Left cardiac atrium (tissue), 1 donor: ENCODE measurements around the genes HDAC2 and FAM184A.

GRCh38 chr6:113970748-113971739 lies at the start of gene HDAC2:
Gene HDAC2, minus strand, starts transcription at chr6:113971148.
- PRO-cap: unidirectional peak, plus-strand start at chr6:113970785; bidirectional peak, plus-strand start at chr6:113971427, minus-strand start at chr6:113971136

GRCh38 chr6:113994825-113995308 lies 23.9 kb upstream of the HDAC2 start:
- PRO-cap: no peak

DNA sequence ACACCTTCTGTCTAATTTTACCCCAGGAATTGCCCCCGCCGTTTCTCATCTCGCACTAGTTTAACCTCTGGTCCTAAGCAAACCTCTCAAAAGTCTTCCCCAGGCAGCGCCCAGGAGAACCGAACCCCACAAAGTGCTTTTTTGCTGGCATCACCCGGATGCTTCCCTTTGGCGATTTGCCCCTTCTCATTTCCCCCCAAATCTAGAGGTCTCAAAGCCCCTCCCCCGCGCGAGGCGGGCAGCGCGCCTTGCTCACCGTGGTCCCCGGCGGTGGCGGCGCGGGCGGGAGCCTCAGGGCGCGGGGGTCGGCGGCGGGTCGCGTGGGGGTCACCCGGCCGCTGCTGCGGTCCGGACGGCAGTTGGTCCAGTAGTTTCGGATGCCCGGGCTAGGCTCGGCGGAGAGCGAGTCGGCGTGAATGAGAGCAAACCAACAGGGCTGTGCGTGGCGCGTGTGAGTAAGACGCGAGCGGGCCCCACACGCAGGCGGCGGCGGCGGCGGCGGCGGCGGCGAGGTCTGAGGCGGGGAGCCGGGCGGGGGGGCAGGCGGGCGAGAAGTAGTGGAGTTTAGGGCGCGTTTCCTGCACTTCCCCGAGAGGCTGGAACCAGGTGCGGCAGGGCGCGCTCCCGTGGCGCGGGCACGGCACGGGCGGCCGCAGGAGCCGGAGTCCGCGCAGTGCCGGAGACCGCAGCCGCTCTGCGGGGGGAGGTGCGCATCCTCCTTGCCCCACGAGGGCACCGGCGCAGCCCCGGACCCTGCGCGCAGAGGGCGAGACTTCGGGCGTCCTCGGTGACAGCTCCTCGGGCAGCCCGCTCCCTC lies 676 bp downstream of the HS3ST5 start:
- PRO-cap: no peak

GRCh38 chr6:115347020-115347219 lies 713.8 kb downstream of the FRK start:
- PRO-cap: no peak

GRCh38 chr6:116008237-116008779 lies 52.4 kb downstream of the FRK start:
- PRO-cap: unidirectional peak, plus-strand start at chr6:116008680

DNA sequence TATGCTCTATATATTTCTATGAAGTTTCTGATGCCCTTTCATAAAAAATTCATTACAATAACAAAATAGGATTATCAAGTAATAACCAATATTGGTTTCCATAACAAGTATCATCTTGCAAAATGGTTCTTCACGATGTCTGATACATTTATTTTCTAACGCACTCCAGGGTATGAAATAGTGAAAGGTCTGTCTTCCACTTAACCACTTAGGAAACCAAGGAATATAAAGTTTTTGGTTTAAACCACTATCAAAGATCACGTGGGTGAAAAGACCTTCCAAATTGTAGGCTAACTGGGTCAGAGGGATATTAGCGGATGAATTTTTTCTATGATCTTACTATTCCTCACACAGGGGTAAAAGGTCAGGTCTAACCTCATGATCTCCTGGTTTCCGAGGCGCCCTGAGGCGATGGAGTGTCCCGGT lies 523 bp upstream of the NT5DC1 start:
- PRO-cap: no peak

GRCh38 chr6:116221006-116221450 lies 32.8 kb downstream of the TSPYL4 start:
- PRO-cap: no peak

- PRO-cap: no peak
Observed at GRCh38 chr6:116278696-116279229, 967 bp downstream of the TSPYL1 start.

DNA sequence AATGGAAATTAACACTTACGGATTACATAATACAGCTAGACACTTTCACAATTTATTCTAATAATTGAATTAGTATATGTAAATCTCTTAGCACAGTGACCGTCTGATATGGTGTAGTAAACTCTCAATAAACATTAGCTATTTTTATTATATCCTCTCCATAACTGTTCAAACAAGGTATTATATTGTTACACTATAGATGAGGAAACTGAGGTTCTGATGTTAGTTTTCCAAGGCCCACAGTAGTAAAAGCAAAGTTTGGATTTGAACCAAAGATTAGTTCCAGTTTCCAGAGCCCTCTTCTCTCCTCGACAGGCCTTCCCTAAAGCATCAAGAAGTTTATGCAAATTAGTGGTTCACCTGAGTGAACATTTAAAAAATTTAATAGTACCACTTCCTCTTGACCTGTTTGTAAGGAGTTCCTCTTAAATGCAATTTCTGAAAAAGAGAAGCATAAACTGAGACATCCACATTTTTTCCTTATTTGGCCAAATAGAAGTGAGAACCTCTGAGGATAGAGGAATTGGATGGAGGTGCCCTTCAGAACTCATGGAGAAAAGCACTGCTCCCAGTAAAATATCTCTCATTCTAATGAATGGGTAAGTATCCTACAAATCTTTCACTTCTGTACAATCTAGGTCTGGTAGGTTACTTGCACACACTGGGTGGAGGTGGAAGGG lies 1.3 kb upstream of the DSE start:
- PRO-cap: no peak

- PRO-cap: no peak
Observed at GRCh38 chr6:116404954-116405716, 34.4 kb downstream of the DSE start.

DNA sequence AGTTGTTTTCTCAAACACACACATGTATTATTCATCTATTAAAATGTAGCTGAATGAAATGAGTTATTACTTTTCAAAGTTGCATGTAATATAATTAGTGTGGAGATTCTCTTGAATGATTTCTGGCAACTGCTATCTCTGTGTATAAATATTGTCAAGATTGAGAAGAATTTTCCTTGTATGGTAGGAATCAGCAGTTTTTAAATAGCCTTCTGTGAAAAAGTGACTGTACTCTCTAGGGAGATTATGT lies 1.1 kb downstream of the CALHM5 start:
- PRO-cap: no peak

- PRO-cap: no peak
Observed at GRCh38 chr6:117425373-117425861, 325 bp downstream of the ROS1 start.

GRCh38 chr6:117548782-117549279 lies 53.5 kb downstream of the GOPC start:
- PRO-cap: no peak

DNA sequence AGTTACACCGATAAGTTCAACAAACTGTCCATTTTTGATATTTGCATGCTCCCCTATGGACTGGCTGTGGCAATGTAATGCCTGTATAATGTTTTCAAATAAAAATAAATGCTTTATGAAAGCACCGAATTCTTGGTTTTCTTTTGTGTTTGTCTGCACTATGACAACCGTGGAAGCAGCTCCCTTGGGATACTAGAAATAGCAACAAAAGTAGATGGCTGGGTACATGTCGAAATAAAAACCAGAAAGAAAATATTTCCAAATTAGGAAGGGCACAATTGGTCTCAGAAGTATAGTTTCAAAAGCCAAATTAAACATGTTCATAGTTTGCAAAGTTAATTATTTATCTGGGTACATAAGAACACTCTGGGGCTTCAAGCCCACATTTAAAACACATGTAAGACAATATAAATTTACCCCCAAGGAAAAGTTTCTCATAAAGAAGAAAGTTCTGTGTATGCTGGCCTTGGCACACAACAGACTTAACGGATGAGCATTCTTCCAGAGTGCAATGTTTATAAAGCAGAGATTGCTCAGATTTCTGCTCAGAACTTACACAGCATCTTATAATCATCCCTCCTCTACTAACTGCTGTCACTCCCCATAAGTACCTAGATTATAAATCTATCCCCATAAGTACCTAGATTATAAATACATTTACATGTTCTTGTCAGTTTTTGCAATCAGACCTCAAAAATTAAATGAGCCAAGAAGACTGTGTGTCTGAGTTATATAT lies 230.4 kb upstream of the PLN start:
- PRO-cap: no peak

DNA sequence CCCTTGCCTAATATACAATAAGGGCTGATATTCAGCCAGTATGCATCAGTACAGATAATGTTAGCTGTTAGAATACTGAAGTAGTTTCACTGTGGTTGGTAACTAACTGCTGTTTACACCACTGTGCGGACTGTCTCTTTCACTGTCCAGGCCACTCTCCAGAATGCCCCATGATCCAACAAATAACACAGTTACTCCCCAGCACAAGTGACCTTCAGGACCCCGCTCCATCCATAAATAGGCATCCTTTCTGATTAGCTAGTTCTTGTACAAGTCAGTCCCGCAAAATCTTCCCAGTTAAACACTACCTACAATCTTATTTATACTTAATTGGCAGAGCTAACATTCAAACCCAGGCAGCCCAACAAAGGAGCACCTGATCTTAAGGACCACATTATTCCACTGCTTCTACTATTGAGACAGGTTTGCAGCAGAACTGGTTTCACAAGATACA lies 21.9 kb upstream of the PLN start:
- PRO-cap: no peak

DNA sequence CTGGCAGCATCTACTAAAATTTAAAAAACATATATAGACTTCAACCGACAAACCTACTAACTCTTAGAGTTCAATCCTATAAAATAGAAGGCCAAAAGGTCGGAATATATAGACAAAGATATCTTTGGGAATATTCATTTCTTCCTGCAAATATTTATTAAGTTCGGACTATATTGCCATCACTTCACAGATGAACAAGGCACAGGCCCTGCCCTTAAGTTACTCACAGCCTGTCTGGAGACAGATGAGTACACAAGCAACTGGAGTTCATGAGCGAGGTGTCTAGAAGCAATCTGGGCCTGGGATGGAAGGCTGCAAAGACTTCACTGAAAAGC lies 56.6 kb upstream of the CEP85L start:
- PRO-cap: no peak

GRCh38 chr6:119078373-119078910 lies at the start of gene FAM184A:
Gene FAM184A, minus strand, starts transcription at chr6:119078664.
- PRO-cap: bidirectional peak, plus-strand start at chr6:119078824, minus-strand start at chr6:119078655

DNA sequence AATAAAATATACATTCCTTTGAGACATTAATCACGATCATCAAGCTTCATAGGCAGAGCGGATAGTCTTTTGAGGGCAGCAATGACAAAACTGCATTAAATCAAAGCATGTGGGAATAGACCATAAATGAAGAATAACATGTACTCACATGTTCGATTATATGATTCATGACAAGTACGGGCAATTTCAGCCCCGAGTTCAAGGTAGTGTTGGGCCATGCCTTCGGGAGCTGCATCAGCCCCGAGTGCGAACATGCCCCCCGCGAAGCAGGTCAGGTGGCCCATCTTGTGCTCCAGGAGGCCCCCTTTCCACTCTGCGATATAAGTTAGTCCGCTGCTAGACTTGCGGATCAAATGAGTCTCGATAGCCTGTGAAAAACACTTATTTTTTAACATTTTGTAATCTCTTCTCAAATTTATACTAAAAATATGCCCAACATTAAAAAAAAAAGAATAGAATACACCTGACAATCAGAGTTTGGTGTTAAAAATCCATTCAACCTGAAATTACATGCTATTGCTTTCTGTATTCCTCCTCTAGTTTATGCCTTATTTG lies 111.1 kb upstream of the FAM184A start:
- PRO-cap: no peak

DNA sequence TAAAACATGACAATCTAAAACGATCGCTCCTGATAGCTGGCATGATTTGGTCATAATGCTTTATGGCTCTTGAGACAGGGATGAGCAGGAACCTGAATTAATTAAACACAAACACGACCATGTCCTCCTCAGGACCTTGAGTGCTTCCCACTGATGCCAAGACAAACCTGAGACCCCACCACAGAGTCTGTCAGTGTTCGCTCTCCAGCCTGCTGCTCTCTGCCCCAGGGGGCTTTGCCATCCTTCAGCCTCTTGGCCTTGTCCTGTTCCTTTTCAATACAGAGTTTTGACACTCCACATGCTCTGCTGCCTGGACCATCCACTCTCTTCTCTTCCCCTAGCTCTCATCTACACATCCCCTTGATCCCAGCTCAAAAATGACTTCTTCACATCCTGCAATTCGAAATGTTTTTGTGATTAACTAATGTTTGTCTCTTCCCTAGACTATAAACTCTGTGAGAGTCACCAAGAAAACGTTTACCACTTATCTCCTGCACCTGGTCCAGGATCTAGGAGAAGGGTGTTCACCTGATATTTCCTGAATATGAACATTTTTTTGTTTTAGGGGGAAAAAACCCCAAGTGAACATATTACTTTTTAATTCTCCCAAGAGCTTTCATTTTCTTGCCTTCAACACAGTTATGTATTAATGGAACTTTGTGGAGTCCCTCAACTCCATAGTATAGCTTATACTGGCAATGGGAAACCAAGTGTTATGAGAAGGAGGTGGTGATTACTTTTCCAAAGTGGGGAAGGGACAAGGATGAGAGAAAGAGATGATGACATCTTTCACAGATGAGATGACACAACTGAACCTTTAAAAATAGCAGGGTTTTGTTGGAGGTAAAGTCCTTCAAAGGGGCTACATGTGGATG lies 119.1 kb downstream of the MAN1A1 start:
- PRO-cap: no peak

DNA sequence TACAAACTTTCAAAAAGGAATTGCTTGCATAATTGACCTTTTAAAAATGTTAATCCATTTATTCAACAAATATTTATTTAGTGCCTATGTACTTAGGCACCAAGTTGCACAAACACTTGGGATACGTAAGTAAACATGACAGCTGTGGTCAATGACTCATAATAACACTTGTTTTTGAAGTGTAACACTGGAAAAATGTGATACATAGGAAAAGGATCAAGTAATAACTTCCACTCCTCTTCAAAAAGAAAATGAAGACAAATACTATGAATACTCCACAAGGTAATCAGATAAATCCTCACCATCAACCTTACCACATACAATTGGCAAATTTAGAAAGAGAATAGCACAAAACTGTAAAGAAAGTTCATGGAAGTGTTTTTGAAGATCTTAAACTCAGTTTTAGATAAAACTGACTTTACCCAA lies 88.2 kb downstream of the MAN1A1 start:
- PRO-cap: no peak